Skeletal muscle cell (primary cell): ENCODE measurements around a stretch of chr1.

DNA sequence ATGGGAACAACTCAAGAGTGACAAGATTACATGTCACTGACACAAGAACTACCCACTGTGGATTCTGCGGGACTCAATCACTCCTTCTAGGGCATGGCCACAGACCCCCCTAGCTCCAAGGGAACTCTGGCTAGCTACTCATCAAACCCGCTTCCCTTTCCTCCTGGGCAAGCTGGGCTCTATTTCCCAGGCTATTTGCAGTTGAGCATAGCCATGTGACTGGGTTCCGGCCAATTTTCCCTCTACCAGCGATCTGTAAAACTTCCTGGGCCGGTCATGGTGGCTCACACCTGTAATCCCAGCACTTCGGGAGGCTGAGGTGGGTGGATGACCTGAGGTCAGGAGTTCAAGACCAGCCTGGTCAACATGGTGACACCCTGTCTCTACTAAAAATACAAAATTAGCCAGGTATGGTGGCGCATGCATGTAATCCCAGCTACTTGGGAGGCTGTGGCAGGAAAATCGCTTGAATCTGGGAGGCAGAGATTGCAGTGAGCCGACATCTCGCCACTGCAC, 214.9 kb upstream of the IRF2BP2 start:
- RRBS, result no CpG with 5 or more reads among the region's 10 CpGs

DNA sequence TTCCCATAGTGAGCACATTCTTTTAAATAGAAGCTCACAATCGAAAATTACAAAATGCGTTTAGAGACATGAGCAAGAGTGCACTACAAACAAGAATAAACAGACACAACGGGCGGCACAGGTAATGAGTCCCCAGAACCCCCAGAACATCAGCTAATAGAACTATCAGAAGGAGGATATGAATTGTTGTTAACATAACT, 235.6 kb upstream of the IRF2BP2 start:
- RRBS, result no CpG with 5 or more reads among the region's 4 CpGs

GRCh38 chr1:234863960-234864551, 254.1 kb upstream of the IRF2BP2 start:
- RRBS, result no CpG with 5 or more reads among the region's 4 CpGs

GRCh38 chr1:234886342-234887590, 241.9 kb downstream of the TOMM20 start:
- RRBS, result no CpG with 5 or more reads among the region's 23 CpGs

GRCh38 chr1:234969482-234970378, 158.9 kb downstream of the TOMM20 start:
- RRBS, result 1% methylated on average over 17 of the region's 36 CpGs

GRCh38 chr1:234974873-234975811, 153.5 kb downstream of the TOMM20 start:
- RRBS, result no CpG with 5 or more reads among the region's 11 CpGs

DNA sequence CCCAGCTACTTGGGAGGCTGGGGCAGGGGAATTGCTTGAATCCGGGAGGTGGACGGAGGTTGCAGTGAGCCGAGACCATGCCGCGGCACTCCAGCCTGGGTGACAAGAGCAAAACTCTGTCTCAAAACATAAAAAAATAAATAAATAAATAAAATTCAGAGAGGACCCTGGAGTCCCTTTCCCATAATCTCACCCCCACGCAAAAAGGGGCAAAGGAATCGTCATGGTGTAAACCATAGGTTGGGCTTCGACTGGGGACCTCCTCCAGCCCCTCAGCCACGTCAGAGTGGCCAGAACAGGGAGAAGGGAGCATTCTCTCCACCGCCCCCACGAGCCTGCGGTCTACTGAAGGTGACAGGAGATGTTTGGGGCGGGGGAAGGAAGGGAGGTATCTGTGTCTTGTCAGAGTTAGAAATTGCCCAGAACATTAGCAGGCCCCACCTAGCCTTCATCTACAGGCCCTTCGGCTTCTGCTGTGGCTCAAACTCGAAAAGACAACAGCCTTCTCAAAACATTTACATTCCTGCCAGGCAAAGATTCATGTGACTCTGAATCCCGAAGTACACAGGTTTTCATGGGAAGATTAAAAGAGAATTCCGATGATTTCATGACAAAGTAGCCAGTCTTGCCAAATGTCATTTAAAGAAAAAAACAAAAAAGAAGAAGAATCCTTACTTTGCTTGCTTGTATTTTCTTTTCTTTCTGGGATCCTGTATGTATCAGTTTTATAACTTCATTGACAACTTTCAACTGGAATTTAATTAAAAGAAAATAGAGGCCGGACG, 128.2 kb downstream of the TOMM20 start:
- RRBS, result no CpG with 5 or more reads among the region's 19 CpGs

DNA sequence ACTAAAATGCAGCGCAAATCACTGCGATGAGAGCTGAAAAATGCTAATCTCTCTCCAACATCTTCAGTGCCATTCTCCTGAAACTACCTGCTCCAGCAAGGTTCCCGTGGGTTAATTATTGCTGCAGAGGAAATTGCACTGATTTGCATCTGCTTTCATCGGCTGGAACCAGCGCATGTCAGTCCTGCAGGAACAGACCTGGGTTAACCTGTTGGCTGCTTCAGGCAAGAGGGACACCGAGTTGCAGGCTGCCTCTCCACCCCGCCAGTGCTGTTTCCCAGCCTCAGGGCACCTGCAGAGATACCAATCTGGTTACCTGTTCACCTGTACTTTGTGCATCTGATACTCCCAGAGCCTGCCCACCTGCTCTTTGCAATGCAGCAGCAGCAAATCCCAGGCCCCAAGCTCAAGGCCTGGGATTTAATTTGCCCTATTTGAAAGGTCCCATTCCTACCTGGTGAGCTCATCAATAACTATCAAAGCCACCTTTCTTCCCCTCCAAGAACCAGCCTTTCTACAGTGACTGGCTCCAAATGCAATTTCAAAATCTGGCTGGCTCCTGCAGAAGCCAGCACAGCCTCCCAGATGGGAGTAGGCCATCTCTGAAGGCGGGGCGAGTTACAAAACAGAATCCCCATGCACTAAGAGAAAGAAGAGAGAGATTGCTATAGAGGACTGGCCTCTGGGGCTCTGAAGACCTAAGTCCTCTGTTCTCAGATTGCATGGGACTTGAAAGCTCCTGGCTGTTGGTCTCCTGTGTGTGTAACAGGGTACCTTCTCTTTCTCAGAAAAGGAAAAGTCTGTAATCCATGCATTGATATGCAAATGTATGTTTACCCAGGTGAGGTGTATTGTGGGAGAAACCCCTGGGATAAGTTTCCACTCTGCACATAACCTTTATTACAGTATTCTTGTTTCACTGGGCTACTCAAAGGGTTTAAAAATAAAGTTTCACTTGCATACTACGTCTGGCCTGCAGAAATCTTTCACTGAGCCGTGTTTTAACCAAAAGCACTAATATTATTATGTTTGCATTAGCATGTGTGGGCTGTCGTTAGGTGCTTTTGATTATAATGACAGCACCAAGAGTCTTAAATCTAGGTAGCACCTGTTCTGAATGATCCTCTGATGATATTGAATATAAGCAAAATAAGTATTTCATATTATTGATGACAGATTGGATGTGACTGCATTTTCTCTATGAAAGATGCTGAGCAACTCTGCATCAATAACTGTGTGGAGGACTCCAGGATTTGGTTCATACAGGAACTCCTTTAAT, 67.6 kb downstream of the TOMM20 start:
- RRBS, result no CpG with 5 or more reads among the region's 12 CpGs

GRCh38 chr1:235073230-235074310, 55.1 kb downstream of the TOMM20 start:
- RRBS, result no CpG with 5 or more reads among the region's 28 CpGs

DNA sequence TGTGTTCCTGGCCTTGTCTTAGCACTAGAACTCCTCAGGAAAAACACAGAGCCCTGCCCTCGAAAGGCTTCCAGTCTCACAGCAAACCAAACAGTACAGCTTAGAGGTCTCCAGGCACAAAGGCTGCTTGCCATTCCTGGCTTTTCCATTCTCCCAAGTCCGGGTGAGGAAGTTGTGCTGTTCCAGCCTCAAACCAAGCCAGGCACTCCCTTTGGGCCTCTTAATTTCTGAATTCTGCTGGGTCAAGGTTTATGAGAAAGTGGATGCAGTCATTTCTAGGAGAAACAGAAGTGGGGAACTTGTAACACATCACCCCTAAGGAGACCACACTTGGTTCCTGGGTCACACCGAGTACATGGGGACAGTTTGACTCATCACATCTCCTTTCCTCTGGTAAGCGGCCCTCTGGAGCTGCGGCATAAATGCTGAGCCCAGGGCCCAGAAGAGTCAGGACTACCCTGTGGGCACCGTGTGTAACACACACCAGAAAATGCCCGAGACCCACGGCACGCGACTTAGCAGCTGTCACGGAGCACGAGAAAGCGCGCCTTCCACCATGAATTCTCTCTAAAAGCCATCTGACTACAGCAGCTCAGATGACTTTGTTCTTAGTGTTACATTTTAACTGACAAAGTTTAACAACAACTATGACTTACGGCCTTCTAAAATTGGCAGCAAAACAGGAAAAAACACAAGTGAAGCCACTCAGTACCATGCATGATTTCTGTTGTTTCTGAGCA, 51.1 kb downstream of the TOMM20 start:
- RRBS, result no CpG with 5 or more reads among the region's 15 CpGs

GRCh38 chr1:235106862-235107786, 21.5 kb downstream of the TOMM20 start:
- RRBS, result no CpG with 5 or more reads among the region's 8 CpGs

GRCh38 chr1:235156508-235157101, 4.4 kb downstream of the RBM34 start:
- RRBS, result no CpG with 5 or more reads among the region's 5 CpGs

DNA sequence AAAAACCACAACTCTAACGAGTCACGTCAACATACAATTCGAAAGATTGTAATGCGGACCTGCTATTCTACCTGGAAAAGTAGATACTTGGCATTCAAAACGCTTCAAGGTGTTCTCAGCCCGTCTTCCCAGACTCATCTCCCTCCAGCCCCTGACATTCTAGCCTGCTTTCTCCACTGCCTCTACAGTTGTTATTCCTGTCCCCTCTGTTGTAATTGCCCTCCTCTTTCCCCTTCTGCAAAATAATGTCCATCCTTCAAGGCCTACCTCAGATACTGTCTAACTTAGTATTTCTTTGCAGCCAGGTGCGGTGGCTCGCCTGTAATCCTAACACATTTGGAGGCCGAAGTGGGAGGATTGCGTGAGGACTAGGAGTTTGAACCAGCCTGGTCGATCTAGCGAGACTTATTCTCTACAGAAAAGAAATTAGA, 651 bp upstream of the RBM34 start:
- RRBS, result no CpG with 5 or more reads among the region's 12 CpGs

DNA sequence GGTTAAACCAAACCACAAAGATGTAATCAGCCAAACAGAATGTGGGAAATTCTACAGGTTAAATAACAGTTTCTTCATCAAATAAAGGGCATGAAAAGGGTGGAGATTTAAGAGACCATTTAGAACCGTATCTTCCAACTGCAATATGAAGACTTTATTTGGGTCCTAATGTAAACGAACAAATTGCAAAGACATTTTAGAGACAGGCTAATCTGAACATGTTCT, 30.3 kb downstream of the ARID4B start:
- RRBS, result no CpG with 5 or more reads among the region's 2 CpGs

- RRBS, result no CpG with 5 or more reads among the region's 3 CpGs
These were observed 54.5 kb downstream of the TBCE start for GRCh38 chr1:235421699-235422213.

GRCh38 chr1:235502553-235502980, 1.7 kb downstream of the B3GALNT2 start:
- RRBS, result no CpG with 5 or more reads among the region's 2 CpGs

- RRBS, result no CpG with 5 or more reads among the region's 48 CpGs
These were observed 7.4 kb downstream of the GNG4 start for GRCh38 chr1:235641908-235642921.

GRCh38 chr1:235865688-235866158, 983 bp downstream of the LYST start:
- RRBS, result 2% methylated on average over 2 of the region's 15 CpGs

- RRBS, result no CpG with 5 or more reads among the region's 8 CpGs
These were observed 48.8 kb downstream of the NID1 start for GRCh38 chr1:236015874-236016670.